H7 (cell line): ENCODE results near the gene LECT2.

DNA sequence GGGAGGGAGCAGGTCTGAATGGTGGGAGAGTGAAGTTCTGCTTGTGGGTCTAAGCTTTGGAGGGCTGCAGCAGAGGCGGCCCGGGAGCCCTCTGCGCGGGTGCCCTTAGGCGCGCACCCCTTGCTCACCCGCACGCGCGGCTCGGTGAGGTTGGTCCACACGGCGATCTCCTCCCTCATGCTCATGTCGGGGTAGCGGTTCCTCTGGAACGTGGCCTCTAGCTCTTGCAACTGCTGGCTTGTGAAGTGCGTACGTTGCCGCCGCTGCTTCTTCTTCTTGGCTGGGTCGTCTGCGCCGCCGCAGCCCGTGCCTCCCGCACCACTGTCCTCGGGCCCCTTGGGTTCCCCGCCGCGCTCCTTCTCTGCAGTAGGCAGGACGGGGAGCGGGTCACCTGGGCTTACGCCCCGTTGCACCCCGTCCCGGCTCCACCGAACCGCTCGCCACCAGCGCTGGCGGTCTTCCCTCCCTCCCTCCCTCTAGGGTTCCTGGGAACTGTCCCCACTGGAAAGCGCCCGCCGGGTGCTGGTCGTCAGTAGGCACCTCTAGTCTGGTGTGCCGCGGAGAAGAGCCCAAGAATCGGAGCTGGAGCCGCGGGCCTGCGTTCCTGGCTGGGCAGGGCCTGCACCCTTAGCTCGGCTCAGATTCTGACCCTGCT lies 2.8 kb downstream of the PITX1 start:
- RAMPAGE, long total RNA, result no peak

DNA sequence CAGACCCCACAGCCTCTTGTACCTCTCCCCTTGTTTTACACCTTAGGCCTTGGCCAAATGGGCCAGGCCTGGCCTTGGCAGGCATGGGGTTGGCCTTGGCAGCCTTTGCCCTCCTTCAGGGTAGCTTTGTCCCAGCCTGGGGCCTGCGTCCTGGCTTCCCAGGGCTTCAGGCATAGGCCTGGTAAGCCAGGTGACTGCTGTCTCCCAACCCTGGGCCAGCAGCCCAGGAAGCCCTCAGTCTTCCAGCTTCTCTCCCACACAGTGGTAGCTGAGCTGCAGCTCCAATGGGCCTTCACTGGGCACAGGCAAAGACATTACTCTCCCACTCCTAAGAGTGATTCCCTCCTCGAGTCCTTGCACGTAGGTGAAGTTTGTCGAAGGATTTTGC lies 1.0 kb upstream of the PITX1 start:
- RAMPAGE, long total RNA, result no peak

DNA sequence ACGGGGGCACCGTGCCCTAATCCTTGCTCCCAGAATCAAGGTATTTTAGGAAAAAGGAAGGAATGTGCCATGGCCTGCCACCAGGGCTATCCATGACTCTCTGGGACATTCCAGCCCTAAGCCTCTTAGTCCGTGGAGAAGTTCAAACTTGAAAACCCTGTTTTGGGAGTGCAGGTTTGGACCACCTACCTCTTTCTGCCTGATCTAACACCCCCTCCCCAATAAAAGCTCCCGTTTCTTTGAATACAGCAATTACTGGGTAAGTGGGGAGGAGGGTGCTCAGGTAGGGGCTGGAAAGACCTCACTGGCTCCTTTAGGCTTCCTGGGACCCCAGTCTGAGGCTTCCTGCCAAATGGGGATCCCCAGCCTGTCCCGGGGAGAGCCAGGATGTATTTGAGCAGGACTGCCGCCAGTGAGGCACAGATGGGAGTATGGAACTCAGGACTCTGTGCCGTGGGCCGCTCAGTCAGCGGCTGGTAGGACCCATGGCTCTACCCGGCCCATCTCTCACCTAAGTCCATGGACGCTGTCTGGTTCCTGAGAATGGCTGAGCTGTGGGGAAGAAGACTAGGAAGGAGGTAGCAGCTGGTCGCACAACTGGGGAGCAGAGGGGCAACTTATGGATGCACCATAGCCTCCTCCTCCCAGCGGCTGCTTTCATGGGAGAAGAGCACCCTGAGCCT lies 3.7 kb upstream of the PITX1 start:
- RAMPAGE, long total RNA, result no peak

- RAMPAGE, long total RNA, result no peak
Observed at GRCh38 chr5:135062123-135062453, 28.1 kb upstream of the PITX1 start.

- RAMPAGE, long total RNA, result no peak
Observed at GRCh38 chr5:135241860-135242935, 156.8 kb downstream of the MACROH2A1 start.

GRCh38 chr5:135398835-135399121 lies 253 bp downstream of the MACROH2A1 start:
- RAMPAGE, long total RNA, result no peak

GRCh38 chr5:135491302-135492396 lies 39.5 kb upstream of the TIFAB start:
- RAMPAGE, long total RNA, result no peak

GRCh38 chr5:135954723-135955443 lies at the start of gene LECT2:
TSS of gene LECT2 (minus strand) at chr5:135954983.
- RAMPAGE, long total RNA, result no peak

- RAMPAGE, long total RNA, result no peak
Observed at GRCh38 chr5:135976246-135976650, 21.5 kb upstream of the LECT2 start.

DNA sequence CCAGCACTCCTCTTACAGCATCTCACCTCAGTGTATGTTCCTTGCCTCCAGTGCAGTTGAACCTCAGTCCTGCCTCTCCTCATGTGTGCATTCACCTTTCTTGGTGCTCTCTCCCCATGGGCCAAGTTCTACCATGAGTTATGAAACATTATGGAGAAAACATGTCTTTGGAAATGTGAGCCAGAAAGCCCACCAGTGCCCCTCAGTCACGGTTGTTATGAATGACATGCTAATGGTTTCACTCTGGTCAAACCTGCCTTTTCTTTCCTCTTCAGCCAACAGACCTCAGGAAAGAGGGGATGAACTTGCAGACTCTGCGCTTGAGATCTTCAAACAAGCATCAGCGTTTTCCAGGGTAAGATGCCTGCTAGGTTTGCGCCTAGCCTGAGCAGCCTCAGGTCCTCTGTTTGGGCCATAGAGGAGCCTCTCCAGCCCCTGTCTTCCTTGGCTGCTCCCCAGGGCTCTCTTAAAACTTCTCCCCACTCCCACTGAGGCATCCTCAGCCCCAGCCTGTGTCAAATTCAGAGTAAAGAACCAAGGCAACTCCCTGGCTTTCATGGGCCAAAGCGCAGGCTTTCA lies 32.5 kb downstream of the TGFBI start:
- RAMPAGE, long total RNA, result no peak

DNA sequence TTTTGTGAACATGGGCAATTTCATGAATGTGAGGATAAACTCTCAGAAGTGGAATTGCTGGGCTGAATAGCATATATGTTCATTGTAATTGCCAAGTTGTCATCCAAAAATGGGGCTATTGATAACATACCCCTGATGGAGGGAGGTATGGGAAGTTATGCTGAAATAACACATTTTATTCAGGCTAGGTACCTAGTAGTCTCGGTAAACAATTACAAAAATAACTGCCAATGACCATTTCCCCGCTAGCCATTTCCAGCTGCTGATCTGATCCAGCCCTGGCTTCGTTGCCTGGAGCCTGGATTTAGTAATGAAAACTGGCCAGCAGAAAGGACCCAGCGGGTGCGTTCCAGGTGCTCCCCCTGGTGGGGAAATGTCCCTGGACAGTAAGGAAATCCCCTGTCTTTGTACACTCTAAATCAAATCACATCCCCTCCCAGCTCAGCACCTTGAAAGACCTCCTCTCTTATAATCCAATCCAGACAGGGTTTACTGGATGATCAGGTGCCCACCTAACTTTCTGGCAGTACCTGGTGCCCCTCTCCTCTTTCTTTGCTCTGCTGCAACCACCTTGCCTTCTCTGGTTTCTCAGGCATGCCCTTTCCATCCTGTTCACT lies 50.3 kb upstream of the SMAD5 start:
- RAMPAGE, long total RNA, result no peak

DNA sequence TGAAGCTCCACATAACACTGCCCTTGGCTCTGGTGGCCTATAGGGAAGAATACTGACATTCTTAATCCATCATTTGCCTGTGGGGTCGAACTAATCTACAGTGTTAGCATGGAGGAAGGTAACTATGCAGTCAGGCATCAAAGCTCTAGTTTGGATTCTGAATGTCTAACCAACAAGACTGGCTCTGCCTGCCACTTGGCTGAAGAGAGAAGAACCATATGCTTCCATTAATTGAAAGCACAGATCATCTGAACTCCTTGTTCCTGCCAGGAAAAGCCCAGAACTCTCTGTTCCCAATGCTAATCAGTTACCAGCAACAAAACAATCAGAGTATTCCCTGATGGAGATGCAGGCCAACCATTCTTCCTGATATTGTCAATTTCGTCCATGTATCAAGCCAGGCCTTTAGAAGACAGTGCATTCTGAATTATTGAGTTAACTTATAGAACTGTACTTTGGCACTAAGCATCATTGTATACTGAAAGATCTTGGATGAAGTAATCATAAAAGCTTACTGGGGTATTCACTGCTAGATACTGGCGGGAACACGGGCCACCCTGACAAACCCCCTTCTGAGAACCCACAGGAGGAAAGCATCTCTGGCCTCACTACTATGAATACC lies 244.4 kb downstream of the SPOCK1 start:
- RAMPAGE, long total RNA, result no peak

- RAMPAGE, long total RNA, result no peak
Observed at GRCh38 chr5:137425400-137425907, 73.7 kb downstream of the SPOCK1 start.

GRCh38 chr5:137666128-137666597 lies 69.7 kb downstream of the KLHL3 start:
- RAMPAGE, long total RNA, result no peak

GRCh38 chr5:138273426-138274026 lies 895 bp downstream of the GFRA3 start:
- RAMPAGE, long total RNA, result no peak

DNA sequence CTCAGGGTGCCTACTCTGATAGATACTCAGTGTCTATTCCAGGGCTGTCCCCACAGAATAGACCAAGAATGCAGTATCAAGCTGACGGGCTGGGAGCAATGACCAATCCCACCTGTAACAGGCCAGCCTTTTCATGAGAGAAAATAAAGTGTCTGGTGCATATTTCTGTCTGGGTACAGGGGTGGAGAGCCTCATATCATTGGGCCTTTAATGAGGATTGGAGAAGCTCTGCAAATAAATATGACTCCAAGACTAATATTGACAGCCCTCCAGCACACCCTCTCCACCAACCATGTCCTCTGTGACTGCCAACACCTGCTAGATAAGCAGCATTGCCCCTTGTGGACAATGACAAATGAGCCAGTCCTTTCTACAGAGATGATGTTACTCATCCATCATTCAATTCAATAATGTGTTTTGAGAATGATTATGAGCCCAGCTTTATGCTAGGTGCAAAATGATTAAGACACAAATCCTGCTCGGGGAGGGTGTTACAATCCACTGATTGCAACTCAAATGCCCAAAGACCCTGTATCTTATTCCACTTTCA lies 2.0 kb upstream of the GFRA3 start:
- RAMPAGE, long total RNA, result no peak

GRCh38 chr5:138337283-138337672 lies 788 bp upstream of the FAM53C start:
- RAMPAGE, long total RNA, result no peak

DNA sequence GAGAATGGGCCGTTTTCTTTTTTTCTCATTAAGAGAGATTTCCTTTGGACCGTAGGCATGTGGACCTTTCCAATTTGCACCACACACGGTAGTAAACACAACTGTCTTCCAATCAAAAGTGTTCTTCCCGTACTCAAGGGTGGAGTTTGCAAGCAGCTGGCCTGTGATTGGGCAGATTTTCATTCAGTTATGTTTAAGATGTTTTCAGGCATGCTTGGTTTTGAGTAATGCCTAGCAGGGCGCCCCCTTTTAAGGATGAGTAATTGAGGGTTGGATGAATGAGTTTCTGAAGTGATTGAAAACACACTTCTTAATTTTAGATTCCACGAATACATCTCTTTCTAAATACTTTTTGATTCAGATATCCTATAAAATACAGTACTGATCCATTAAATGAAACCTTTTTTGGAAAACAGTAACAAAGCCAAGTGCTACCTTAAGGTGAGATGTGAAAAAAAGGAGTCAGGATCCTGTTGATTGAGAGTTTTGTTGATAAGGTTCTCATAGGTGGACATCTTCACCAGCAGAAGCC lies 2.6 kb downstream of the KDM3B start:
- RAMPAGE, long total RNA, result no peak

- RAMPAGE, long total RNA, result no peak
Observed at GRCh38 chr5:138379153-138380106, 26.9 kb downstream of the KDM3B start.

DNA sequence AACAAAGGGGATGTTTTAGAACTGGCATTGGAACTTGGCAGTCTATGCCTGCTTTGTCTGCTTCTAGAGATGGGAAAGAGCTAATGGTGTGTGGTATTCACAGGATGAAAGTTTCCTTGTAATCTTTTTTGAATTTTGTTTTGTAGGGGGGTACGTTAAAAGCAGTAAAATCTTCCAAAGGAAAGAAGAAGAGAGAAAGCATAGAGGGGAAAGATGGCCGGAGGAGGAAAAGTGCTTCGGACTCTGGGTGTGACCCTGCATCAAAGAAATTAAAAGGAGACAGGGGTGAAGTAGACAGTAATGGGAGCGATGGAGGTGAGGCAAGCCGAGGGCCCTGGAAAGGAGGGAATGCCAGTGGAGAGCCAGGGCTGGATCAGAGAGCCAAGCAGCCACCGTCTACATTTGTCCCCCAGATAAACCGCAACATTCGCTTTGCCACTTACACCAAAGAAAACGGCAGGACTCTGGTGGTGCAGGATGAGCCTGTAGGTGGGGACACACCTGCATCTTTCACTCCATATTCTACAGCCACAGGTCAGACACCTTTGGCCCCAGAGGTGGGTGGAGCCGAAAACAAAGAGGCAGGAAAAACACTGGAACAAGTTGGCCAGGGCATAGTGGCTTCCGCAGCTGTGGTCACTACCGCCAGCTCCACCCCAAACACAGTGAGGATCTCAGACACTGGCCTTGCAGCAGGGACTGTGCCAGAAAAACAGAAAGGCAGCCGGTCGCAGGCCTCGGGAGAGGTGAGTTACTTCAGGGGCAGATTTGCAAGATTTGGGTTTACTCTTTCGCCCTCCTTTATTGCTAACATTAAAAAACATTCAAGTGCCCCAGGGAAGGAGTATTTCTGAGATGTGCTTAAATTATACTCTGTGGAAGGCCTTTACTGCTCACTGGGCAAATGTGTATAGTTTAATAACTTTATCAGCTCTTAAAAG lies 33.7 kb downstream of the KDM3B start:
- RAMPAGE, long total RNA, result no peak